Thyroid gland (tissue), 7 donors: ENCODE measurements around a stretch of chr10.

DNA sequence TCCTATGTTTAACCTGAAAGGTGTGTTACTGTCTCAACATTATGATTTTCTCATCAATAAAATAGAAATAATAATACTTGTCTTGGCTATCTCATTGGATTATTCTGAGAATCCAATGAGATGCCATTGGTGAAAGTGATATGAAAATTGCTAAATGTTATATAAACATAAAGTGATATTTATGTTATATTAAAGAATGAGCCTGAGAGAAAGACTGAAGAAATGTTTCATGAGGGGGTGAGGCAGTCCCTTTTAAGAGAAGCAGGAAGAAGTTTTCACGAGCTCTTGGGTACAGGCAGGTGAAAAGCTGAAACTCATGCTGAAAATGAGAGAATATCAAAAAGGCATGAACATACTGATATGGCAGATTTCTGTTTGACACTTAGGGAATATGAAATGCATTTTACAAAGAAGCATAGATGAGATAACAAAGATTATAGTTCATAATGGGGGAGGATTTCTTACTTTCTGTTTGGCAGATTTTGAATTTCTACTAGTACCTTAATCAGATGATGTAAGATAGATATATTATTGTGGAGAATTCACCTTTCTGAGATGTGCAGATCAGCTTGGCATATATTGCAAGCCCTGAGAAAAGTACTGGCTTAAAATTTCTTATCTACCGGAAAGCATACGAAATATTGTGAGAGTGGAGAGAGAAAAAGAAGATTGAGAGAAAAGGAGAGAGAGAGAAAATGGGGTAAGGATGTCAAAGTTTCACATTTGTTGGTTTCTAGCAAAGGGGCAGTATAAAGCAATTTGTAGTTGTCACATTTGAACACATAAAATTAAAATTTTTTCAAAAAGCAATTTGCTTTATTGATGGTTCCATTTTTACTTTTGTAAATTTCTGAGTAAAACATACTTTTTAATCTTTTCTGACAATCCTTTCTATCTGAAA is 127.8 kb downstream of the CSTF2T start:
- PRO-cap, 2 experiments = no peak in any of the 2 experiments
- RAMPAGE, long total RNA, 5 experiments = no peak in any of the 5 experiments

DNA sequence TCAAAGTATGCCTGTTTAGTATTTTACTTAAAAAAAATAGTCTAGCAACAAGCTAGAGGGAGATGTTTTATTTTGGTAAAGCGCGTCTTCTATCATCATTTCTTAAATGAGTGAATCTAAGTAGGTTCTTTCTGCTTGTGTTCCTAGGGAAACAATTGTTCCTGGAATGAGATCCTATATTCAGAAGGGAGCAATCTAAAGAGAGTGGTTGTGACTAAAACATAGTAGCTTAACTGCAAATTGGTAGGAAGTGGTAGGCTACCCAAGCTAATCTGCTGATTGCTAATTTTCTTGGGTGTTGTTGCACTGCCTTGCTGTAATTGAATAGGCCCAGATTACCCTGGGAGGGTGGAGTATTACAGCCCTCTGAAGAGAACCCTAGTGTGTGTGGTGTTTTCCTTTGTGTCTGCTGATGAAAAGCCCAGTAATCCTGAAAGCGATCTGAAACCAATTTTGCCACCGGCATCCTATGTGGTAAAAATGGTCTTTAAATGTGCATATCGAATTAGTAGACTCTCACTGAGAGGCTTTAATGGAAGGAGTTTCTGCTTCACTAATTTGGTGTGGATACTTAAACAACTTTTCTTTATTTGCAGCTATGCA is 92.7 kb downstream of the CSTF2T start:
- PRO-cap, 2 experiments = no peak in any of the 2 experiments
- RAMPAGE, long total RNA, 5 experiments = no peak in any of the 5 experiments

GRCh38 chr10:51697257-51697864 is 2.0 kb downstream of the CSTF2T start:
- PRO-cap, 2 experiments = no peak in any of the 2 experiments
- RAMPAGE, long total RNA, 5 experiments = no peak in any of the 5 experiments

DNA sequence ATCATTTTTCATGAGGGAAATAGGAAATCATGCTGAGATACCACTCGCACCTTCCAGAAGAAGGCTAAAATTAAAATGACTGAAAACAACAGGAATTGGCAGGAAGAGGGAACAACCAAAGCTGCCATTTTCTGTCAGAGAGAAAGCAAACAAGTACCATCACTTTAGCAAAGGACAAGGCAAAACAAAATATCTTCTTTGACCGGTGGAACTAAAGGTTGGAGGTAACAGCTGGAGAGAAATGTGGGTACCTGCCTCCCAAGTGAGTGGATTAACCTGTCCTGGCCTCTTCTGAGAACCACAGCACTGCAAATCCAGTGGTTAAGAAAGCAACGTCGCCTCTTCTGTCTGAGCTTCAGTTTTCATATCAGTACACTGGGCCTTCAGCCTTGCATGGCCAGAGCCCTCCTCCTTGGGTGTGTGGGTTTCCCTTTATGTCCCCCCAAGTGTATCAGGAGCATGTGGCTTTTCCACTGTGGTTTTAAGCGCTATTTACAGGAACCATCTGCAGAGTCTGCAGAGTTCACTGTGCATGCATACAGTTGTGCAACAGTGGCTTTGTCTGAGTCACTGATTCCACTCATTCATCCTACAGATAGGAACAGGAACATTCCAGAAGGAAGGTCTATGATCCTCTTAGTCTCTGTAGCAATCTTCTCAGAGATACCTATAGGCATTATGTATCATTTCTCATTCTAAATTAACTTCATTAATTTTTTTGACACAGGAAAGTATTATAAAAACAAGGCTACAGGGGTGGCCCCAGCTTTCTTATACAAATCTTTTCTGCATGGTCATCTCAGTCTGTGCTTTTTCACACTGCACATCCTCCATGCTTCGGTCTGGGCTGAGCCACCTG is 17.3 kb downstream of the MBL2 start:
- PRO-cap, 2 experiments = no peak in any of the 2 experiments
- RAMPAGE, long total RNA, 5 experiments = no peak in any of the 5 experiments

GRCh38 chr10:52759135-52759722 is 13.4 kb downstream of the MBL2 start:
- PRO-cap, 2 experiments = no peak in any of the 2 experiments
- RAMPAGE, long total RNA, 5 experiments = no peak in any of the 5 experiments

DNA sequence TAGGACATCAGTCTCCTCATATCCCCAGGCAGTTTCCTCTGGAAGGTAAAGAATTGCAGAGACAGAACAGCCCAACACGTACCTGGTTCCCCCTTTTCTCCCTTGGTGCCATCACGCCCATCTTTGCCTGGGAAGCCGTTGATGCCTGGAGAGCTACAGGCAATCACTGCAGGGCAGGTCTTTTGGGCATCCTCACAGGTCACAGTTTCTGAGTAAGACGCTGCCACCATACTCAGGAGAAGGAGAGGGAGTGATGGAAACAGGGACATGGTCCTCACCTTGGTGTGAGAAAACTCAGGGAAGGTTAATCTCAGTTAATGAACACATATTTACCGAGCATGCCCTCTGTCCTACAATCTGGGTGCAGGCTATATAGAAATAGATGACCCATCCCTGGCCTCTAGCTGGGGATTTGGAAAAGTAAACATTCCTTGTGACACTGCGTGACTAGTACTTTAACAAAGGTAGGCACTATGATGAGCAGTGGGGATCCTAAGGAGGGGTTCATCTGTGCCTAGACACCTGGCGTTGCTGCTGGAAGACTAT is 1.1 kb downstream of the MBL2 start:
- PRO-cap, 2 experiments = no peak in any of the 2 experiments
- RAMPAGE, long total RNA, 5 experiments = no peak in any of the 5 experiments

DNA sequence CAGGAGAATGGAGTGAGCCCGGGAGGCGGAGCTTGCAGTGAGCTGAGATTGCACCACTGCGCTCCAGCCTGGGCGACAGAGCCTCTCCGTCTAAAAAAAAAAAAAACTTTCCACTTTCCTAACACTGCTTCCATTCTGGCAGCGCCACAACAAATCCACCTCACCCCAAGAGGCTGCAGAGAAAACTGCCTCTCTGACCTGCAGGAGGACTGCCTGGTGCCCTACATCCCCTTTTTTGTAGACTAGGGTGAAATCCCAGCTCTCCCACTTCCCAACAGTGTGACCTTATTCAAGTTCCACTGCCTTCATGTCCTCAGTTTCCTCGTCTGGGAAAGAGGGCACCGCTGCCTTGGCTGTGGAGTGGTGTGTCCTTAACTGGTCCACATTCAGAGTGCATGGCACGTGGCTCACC is 2.6 kb upstream of the MBL2 start:
- PRO-cap, 2 experiments = no peak in any of the 2 experiments
- RAMPAGE, long total RNA, 5 experiments = no peak in any of the 5 experiments

DNA sequence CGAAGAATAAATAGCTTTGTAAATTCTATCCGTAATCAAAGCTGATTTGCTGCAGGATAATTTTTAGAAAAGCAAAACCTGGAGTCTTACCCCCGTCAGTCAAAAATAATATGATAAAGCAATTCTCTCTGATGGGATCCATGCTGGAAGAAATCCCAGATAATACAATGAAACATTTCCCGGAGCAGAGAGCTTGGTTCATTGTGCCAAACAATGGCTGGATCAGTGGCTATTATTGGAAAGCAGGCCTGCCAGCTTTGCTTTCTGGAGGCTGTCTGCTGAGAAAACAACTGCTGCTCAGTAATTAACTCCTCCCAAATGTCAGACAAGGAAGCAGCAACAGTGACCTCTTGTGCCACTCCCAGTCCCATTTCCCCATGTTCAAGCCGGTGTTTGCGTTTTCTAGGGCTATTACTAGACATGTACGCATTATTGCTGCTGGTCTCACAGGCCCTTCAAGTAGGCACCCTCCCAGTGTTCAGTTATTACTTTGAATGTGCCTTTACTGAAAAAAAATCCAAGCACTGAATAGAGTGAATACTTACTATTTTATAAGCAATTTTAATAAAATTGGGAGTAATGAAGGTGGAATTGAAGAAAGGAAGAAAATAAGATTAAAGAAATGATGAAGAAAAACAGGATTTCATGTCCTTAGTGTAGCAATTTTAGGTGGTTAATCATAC is 609.6 kb upstream of the PCDH15 start:
- PRO-cap, 2 experiments = no peak in any of the 2 experiments
- RAMPAGE, long total RNA, 5 experiments = no peak in any of the 5 experiments

- PRO-cap, 2 experiments = no peak in any of the 2 experiments
- RAMPAGE, long total RNA, 5 experiments = no peak in any of the 5 experiments
Observed at GRCh38 chr10:55627862-55629034, 732.8 kb downstream of the ZWINT start.

- PRO-cap, 2 experiments = no peak in any of the 2 experiments
- RAMPAGE, long total RNA, 5 experiments = no peak in any of the 5 experiments
Observed at GRCh38 chr10:57025433-57025798, 664.4 kb upstream of the ZWINT start.

DNA sequence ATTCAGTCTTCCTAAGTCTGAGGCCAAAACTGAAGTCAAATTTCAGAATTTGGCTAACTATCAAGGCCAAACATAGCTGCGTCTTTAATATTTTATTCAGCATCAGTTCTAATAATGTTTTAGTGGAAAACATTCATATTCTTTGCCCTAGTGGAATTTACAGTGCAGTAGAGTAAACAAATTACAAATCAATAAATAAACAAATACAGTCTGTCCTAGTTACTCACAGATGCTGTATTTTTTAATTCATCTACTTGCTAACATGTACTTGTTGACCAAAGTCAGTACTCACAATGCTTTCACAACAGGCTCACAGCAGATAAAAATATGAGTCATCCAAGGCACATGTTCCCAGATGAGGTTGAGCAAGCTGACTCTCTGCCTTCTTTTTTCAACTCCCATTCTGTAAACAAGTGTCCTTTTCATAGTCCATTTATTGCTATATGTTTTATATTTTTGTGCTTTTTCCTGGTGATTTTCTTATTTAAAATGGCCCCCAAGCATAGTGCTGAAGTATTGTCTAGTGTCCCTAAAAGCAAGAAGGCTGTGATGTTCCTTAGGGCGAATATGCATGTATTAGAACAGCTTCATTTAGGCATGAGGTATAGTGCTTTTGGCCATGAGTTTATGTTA is 563.9 kb downstream of the IPMK start:
- PRO-cap, 2 experiments = no peak in any of the 2 experiments
- RAMPAGE, long total RNA, 5 experiments = no peak in any of the 5 experiments

- PRO-cap, 2 experiments = peak in 1 of 2 experiments; most common minus-strand start chr10:58189418 (in 1)
- RAMPAGE, long total RNA, 5 experiments = no peak in any of the 5 experiments
Observed at GRCh38 chr10:58189283-58189896, 78.3 kb downstream of the IPMK start.

- PRO-cap, 2 experiments = no peak in any of the 2 experiments
- RAMPAGE, long total RNA, 5 experiments = no peak in any of the 5 experiments
Observed at GRCh38 chr10:58191528-58192233, 76.0 kb downstream of the IPMK start.

- PRO-cap, 2 experiments = peak in 2 of 2 experiments; most common minus-strand start chr10:58335739 (in 1)
- RAMPAGE, long total RNA, 5 experiments = no peak in any of the 5 experiments
Observed at GRCh38 chr10:58335288-58336163, 720 bp downstream of the UBE2D1 start.

- PRO-cap, 2 experiments = peak in 1 of 2 experiments; most common plus-strand start chr10:58575869 (in 1)
- RAMPAGE, long total RNA, 5 experiments = no peak in any of the 5 experiments
Observed at GRCh38 chr10:58575574-58576160, 63.0 kb downstream of the BICC1 start.

DNA sequence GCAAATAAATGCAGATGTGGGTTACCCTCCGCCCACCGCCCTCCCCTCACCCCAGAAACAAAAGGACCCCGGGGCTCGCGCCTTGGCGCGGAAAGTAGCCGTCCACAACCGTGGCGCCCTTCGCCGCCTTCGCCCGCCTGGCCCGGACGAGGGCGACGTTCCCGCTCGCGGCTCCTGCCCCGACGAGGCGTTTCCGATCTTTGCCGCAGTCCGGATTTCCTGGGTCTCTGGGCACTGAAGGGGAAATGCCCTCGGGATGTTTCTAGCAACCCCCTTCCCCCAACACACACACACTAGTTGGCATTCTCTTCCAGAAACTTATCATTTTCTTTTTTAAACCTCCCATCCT is 608 bp downstream of the PHYHIPL start:
- PRO-cap, 2 experiments = no peak in any of the 2 experiments
- RAMPAGE, long total RNA, 5 experiments = no peak in any of the 5 experiments

GRCh38 chr10:59387746-59388038 is 25.3 kb upstream of the FAM13C start:
- PRO-cap, 2 experiments = peak in 1 of 2 experiments; most common minus-strand start chr10:59387947 (in 1)
- RAMPAGE, long total RNA, 5 experiments = no peak in any of the 5 experiments

GRCh38 chr10:59587292-59587491 is 122.5 kb downstream of the SLC16A9 start:
- PRO-cap, 2 experiments = no peak in any of the 2 experiments
- RAMPAGE, long total RNA, 5 experiments = no peak in any of the 5 experiments

DNA sequence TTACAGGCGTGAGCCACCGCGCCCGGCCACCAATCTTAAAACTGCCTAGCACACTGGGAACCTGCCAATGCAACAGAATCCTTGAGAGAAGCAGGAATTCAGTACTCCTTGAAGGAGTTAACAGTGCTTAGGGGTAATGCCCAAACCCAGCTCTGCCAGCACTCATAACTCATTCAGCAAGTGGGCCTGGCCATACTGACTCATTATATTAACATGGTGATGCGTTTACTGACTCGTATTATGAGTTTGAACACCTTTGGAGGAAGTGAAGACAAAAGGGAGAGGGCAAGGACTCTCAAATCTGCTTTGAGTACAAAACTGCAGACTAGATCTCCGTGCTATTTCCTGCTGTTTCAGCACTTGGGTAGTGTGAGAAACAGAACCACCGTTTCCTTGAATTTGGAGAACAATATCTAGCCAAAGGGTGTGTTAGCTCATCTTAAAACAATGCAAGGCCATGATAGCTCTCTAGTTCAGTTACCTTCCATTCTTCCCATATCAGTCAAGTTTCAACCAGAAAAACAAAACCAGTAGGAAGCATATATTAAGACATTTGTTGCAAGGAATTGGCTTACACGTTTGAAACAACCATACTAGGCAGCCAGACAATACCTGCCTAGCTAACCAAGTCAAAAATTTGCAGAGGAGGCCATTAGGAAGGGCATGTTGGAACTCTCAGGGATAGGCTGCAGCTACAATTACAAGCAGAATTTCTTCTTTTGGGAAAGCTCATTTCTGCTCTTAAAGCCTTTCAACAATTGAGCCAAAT is 30.7 kb downstream of the SLC16A9 start:
- PRO-cap, 2 experiments = no peak in any of the 2 experiments
- RAMPAGE, long total RNA, 5 experiments = no peak in any of the 5 experiments

DNA sequence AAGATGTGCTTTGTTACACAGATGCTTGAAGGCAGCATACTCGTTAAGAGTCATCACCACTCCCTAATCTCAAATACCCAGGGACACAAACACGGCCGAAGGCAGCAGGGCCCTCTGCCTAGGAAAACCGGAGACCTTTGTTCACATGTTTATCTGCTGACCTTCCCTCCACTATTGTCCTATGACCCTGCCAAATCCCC is 8.5 kb downstream of the MRLN start:
- PRO-cap, 2 experiments = no peak in any of the 2 experiments
- RAMPAGE, long total RNA, 5 experiments = no peak in any of the 5 experiments